Colon Carcinoma Metastatic in the Lung (tissue), 2 donors: Measurements from ENCODE around the genes SLC4A10, DPP4 and CSRNP3.

GRCh38 chr2:161624237-161624957 is at the start of gene SLC4A10:
TSS of gene SLC4A10 (plus strand) at chr2:161624416.
- PRO-cap, 2 experiments = no peak in any of the 2 experiments

DNA sequence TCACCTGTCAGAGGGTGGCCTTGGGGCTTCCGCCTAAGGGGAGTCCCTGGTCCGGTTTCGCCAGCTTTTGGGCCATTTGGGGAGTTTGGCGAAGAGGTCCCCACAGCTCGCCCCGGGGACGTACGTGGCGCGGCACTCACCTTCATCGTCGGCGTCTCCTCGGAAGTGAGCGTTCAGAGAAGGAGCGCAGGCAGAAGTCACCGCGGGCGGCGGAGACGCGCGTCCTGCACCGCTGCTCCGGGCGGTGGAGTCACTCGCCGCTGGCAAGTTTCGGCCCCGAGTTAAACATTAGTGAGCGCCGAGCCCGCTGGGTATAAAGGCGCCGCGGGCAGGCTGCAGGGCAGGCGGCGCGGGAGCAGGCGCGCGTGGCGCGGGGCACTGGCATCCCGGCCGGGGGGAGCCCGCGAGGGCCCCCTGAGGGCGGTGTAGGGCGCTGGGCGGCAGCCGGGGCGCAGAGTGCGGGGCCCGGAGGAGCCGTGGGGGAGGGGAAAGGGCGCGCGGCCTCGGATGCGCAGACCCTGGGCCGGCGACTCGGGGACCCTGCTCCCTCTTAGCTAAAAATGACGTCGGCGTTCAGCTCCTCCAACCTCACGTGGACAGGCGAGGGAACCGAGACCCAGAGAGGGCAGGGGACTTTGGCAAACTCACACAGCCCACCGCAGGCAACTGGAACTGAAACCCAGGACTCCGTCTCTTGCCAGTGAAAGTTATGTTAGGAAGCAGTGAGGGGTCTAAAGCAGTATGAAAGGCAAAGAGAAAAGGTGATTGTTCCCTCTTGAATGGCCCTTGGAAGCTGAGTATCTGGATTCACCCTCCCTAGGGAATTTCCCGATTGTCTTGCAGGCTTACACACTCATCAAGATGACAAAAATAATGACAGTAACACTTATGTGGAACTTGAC is at the start of gene DPP4:
Gene DPP4 (minus strand): TSS at position 380 of the 902 bp plus-strand sequence.
- PRO-cap, 2 experiments = peak in 2 of 2 experiments; most common plus-strand start position 343 of the sequence (in 2); most common minus-strand start position 167 of the sequence (in 2)

- PRO-cap, 2 experiments = no peak in any of the 2 experiments
Measured at GRCh38 chr2:162296972-162297359, 21.5 kb downstream of the IFIH1 start.

DNA sequence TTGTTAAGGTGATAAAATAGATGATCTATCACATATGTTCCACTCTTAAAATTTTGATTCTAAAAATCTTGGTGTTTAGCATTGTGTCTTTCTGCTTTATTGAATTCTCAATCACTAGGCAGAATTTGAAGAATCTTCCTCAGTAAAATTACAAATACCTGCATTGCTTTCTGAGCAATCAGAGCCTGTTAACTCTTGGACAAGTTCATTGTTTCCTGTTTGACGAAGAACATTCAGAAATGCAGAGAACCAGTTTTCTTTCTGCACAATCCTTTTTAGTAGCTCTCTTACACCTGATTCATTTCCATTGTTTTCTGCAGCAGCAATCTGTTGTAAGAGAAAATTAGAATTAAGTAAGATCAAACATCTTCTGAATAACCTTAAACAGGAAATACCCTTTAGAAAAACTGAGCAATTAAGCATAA is 7.9 kb downstream of the IFIH1 start:
- PRO-cap, 2 experiments = no peak in any of the 2 experiments

- PRO-cap, 2 experiments = no peak in any of the 2 experiments
Measured at GRCh38 chr2:163667299-163668136, 68.3 kb downstream of the FIGN start.

GRCh38 chr2:163734666-163735366 is 992 bp downstream of the FIGN start:
- PRO-cap, 2 experiments = no peak in any of the 2 experiments

DNA sequence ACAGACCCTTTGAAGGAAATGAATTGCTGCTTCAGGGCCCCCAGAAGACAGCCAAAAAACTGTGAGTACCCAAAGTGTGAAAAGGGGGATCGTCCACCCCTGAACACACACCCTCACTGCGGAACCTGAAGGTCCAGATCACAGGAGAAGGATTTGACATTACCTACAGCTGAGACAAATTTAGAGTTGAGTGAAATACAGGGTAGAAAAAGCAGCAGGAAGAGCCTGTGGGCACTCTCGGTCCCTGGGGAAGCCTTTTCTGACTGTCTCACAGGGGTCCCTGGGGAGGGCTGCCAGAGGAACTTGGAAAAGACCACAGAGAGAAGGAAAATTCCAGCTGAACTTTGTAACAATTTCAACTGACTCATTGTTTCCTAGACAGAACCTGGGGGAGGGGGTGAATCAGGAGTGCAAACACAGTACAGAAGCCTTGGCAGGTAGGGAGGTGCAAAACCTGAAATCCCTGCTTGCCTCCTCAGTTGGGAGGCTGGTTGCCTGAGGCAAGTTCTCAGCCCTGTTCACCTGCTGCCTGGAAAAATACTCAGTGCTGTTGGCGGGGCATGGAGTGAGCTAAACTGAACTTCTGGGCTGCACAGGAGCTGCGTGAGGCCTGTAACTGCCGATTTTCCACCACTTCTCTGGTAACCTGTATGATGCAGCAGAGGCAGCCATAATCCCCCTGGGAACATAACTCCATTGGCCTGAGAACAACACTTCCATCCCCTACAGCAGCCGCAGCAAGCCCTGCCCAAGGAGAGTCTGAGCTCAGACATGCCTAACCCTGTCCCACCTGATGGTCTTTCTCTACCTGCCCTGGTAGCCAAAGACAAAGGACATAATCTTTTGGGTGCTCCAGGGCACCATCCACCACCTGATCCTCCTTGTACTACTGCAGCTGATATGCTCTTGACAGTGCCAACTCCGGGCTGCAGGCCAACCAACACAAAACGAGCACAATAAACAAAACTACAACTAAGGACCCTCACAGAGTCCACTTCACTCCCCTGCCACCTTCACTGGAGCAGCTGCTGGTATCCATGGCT is 106.6 kb downstream of the GRB14 start:
- PRO-cap, 2 experiments = no peak in any of the 2 experiments

GRCh38 chr2:164742758-164743348 is 98.8 kb downstream of the COBLL1 start:
- PRO-cap, 2 experiments = no peak in any of the 2 experiments

- PRO-cap, 2 experiments = no peak in any of the 2 experiments
Measured at GRCh38 chr2:164782066-164782722, 59.4 kb downstream of the COBLL1 start.

- PRO-cap, 2 experiments = no peak in any of the 2 experiments
Measured at GRCh38 chr2:164808657-164809155, 32.9 kb downstream of the COBLL1 start.

GRCh38 chr2:164994957-164995211 is 39.6 kb upstream of the SLC38A11 start:
- PRO-cap, 2 experiments = no peak in any of the 2 experiments

GRCh38 chr2:165055075-165055462 is 99.7 kb upstream of the SLC38A11 start:
- PRO-cap, 2 experiments = no peak in any of the 2 experiments

DNA sequence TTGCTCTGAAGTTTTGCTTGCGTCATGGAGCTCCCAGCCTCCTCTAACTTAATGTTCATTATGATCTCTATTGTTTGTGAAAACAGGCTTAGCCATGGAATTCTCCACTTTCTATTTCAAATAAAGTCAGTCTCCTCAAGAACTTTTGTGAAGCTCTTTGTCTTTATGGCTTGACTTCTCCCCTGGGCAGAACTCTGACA is 119.8 kb downstream of the SCN3A start:
- PRO-cap, 2 experiments = no peak in any of the 2 experiments

- PRO-cap, 2 experiments = peak in 2 of 2 experiments; most common plus-strand start chr2:165469698 (in 2); most common minus-strand start chr2:165469571 (in 1)
Measured at GRCh38 chr2:165469248-165469944, at the start of gene CSRNP3. TSS of gene CSRNP3 (plus strand) at chr2:165469698.

- PRO-cap, 2 experiments = no peak in any of the 2 experiments
Measured at GRCh38 chr2:165648884-165649224, 145.2 kb downstream of the GALNT3 start.

GRCh38 chr2:165682439-165682891 is 111.6 kb downstream of the GALNT3 start:
- PRO-cap, 2 experiments = no peak in any of the 2 experiments

- PRO-cap, 2 experiments = no peak in any of the 2 experiments
Measured at GRCh38 chr2:166184704-166185244, 57.0 kb upstream of the SCN1A start.

GRCh38 chr2:167135532-167136130 is 157.2 kb upstream of the B3GALT1 start:
- PRO-cap, 2 experiments = no peak in any of the 2 experiments

GRCh38 chr2:167186863-167187689 is 105.7 kb upstream of the B3GALT1 start:
- PRO-cap, 2 experiments = no peak in any of the 2 experiments

- PRO-cap, 2 experiments = no peak in any of the 2 experiments
Measured at GRCh38 chr2:167335378-167335996, 42.7 kb downstream of the B3GALT1 start.